Measurements from ENCODE around the gene STMP1.

DNA sequence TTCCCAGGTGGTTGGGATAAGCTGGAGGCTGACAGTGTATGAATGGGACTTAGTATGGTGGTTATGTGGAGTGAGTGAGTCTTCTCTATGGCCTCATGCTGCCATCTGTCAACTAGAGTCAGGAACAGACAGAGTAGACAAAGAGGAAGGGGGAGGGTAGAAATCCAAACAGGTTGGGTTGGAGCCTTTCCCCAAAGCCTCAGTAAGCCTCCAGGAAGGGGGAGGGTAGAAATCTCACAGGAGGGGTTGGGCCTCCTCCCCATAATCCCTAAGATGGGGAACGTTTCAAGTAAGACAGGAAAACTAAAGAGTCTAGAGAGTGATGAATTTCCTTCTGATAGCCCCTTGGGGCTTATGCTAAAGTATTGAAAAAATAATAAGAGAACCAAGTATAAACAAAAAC lies 2.0 kb upstream of the AKR1B15 start:
- RAMPAGE, total RNA: no peak

DNA sequence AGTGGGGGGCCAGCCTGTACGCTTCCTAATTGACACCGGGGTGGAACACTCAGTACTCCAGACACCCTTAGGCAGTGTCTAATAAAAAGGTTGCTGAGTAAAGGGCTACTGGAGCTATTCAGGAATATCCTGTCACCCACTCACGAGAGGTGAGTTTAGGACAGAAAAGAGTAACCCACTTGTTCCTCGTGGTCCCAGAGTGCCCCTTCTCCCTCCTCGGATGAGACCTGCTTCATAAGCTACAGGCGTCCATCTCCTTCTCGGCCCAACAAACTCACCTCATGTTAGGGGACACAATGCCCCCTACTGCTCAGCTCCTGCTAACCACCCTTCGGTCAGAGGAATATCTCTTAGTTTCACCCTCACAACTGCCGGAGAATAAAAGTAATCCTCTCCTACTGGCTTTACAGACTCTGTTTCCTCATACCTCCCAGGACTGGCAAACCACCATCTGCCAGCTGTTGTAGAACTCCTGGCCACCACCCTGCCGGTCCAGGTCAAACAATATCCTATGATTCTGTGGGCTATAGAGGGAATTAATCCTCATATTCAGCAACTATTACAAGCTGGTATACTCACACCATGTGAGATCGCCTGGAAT lies 3.1 kb downstream of the AKR1B15 start:
- RAMPAGE, total RNA: no peak

DNA sequence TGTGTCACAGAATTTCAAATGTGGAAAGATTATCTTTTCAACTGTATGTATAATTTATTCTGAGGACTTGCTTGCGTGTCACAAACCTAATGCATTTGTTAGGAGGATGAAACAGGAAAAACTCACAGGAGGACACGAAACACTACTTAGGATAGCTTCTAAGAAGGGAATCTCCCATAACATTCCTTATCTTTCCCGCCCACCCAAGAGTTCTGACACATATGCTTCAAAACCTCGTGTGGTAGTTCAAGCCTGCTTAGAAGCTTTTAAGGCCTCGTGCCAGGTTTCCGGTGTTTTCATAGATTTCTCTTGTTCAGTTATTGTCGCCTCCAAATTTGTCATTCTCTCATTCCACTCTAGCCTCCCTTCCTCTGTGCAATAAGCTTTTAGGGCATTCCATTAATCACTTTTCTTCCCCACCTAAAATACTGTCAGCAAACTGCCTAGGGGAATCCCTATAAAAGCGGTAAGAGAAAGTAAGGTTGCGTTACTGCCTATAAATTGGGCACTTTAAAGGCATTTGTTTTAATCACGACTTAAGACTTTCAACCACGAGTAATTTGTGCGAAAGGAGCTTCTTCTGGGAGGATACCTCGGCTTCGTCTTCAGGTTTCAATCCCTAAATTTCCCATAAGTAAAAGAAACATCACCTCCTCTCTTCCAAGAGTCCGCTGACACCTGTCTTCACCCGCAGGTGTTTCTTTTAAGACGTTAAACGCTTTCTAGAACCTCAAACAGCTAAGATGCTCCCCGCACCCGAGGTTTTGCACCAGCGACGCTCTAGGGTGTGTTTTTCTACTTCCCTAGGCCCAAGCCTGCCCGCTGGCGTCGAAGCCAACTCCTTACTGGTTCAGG lies 628 bp upstream of the BPGM start:
- RAMPAGE, total RNA: no peak

GRCh38 chr7:134719297-134719674 lies 60.1 kb upstream of the CALD1 start:
- RAMPAGE, total RNA: no peak

GRCh38 chr7:134720538-134721234 lies 58.7 kb upstream of the CALD1 start:
- RAMPAGE, total RNA: no peak

DNA sequence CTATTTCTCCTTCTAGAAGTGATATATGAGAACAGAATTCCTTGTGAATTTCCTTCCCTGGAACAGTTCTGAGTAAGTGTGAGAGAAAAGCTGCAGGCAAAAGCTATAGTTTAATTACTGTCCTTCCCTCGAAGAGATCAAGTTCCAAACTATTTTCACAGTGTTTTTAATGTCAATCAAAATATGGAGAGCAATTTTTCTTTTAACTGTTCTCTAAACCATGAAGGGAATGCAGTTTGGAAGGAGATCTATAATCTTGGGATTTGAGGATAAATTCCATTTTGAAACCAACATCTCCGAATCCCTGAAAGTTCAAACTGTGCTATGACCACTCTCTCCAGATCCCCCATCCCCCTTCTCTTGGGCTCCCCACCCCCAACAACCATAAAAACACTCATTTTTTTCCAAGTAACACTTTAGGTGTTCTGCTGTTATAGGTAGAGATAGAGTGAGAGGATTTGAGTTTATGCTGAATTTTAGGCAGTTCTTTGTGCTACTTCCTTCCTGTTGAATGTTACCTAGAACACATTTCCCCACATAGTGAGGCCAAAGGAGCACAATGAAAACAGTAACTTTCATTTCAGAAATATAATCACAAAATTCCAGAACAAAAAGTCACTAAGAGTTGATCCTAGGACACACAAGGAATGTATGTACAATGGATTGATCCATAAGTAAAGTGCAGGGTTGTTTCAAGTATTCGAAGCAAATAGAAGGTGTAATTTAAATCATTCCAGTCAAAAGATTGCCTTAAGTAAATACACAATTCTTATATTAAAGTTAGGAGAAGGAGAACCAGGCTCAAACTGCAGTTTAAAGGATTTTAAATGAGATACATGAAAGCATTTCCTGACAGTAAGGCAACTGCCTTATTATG lies 1.9 kb downstream of the CALD1 start:
- RAMPAGE, total RNA: no peak

DNA sequence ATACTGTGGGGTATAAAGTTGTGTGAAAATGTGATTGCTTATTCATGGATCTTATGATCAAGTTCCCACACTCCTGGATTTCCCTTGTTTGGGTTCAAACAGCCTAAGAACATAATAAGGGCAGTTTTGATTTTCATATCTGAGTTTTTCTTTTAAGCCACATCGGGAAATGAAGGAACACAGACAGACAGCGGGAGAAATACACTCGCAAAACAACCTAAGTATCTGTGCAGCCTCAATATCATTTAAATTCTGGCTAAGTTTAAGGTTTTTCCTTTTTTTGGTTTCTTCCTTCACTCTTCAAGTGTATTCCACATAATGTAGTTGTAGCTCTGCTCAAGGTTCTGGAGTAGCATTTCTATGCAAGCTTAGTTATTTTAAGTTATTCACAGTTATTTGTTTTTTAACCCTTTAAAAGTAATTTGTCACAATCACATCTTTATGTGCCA lies 53.1 kb downstream of the CALD1 start:
- RAMPAGE, total RNA: no peak

GRCh38 chr7:134907590-134908370 lies 78.5 kb upstream of the AGBL3 start:
- RAMPAGE, total RNA: no peak

DNA sequence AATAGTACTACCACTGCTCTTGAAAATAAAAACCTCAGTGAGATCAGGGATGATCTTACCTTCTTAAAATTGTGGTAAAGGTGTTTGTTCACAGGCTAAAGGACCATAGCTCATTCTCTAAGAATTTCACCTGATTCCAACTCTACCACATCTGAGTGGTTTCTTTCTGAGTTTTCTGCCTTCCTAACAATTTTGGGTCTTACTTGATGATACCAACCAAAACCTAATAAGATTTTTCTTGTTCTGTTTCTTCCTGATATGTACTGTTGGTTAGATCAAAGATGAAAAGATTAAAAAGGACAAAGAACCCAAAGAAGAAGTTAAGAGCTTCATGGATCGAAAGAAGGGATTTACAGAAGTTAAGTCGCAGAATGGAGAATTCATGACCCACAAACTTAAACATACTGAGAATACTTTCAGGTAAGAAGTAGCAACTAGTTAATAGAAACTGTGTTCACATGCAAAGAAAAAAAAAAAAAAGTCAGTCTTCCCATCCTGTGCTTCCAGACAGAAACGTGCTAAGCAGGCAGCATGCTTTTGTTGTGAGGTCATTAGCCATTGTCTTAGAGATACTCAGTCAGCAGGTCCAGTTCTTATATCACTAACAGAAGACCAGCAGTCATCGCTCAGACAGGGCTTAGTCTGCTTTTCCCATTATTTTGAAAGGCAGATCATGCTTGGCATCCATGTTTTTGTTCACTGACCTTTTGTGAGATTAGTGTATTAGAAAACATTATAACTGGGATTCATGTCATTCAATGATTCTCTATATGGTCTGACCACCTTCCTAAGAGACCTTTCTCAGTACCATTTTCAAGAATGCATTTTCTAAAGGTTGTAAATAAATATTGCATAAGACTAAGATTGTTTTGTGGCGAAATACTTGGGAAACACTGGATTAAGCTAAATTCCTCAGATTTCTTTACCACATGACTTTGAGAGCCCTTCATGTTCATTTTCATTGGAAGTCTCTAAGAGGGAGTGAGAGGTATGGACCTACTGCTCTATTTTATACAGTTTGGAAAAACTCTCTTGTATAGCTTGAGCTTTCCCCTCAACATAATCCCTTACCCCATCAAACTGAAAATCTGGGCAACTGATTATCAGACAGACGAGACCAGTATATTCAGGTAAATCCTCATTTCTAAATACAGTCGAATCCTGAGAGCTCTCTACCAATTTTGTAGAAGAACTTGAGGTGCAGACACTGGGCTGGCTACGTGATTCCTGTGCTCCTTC lies 45.1 kb upstream of the AGBL3 start:
- RAMPAGE, total RNA: no peak

DNA sequence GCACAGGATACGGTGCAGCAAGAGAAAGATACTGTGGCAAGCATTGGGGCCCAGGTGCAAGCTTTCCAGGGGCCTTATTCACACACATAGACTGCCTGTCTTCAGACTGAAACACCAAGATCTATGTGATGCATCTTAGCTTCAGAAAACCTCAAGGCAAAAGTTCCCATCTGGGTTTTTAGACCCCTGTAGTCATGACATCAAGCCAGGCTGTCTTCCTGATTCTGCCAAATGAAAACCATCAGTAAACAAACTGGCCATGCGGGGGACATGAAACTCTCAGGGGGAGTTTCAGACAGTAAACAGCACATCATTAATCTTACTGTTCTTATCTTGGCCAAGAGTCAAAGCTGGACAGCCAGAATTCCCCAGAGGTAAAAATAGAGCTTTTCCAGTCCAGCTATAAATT lies 9.8 kb downstream of the AGBL3 start:
- RAMPAGE, total RNA: no peak

DNA sequence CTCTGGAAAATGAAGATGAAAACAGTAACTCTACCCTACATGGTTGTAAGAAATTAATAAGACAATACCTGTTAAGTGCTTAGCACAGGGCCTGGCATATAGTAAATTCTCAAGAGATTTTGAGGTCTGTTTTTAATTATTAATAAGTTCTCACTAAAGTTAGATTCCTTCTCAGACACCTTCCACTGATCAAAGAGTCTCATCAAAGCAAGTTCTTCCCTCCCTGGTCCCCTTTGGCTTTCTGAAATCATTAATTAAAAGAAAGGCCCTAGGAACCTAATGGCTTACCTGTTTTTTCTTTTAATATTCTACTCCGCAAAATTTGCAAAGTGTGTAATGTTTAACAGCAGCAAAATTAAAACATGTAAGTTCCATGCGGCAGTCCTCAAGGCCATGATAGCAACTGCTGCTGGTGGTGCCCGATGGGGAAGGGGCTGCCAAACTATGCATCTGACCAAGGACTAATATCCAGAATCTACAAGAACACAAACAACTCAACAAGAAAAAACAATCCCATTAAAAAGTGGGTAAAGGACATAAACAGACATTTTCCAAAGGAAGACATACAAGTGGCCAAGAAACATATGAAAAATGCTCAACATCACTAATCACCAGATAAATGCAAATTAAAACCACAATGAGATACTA lies 4.7 kb downstream of the TMEM140 start:
- RAMPAGE, total RNA: no peak

- RAMPAGE, total RNA: no peak
These were observed 3.8 kb downstream of the WDR91 start for GRCh38 chr7:135207440-135207922.

- RAMPAGE, total RNA: no peak
These were observed 2.9 kb downstream of the WDR91 start for GRCh38 chr7:135207923-135209252.

DNA sequence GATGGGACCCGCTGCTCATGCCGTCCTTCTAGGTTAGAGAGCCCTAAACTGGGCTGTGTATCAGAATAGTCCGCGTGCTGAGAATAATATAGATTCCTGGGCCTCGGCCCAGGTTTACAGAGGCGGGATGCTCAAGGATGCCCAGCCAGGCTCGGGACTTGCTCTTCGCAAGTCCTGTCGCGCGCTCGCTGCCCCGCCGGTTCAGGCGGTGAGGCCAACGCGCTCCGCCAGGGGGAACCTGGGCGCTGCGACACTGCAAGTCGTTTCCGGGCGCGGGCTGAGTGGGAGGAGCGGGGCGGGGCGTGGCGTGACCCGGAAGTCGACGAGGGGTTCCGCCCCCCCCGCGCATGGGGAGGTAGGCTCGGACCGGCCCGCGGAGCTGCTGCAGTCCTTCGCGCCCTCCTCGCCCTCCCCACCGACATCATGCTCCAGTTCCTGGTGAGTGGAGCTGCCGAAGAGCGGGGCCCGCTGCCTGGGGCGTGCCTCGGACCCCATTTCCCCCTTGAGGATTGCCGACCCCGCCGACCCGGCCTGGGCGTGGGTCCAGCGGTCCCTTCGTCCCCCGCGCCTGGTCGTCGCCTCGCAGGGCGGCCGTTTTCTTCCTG lies at the start of gene STMP1:
STMP1 (plus strand) TSS at position 358 of the 605 bp plus-strand sequence.
- RAMPAGE, total RNA: start-site peak on the plus strand centred at position 347 of the sequence, 25 bp wide, 97 and 221 reads in 2 replicates

DNA sequence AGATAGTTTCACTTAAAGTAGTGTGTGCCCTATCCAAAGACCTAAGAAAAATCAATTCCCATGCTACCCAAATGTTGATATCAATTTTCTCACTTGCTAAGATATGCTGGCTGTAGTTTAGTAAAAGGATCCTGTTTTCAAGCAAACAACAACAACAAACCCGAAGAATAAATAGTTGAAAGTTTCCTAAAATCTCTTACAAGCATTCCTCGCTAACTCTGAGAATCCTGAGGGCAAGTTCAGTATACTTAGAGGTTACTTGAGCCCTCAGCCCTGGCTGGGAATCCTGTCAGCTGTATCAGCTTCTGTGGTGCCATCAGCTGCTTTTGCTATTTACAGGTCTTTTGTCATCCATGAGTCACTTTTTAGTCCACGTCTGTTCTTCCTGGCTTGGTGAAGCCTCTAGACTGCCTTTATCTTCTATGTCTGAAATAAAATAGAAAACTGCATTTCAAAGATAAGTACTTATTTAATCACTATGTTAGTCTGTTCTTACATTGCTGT lies 59.8 kb upstream of the MTPN start:
- RAMPAGE, total RNA: no peak

DNA sequence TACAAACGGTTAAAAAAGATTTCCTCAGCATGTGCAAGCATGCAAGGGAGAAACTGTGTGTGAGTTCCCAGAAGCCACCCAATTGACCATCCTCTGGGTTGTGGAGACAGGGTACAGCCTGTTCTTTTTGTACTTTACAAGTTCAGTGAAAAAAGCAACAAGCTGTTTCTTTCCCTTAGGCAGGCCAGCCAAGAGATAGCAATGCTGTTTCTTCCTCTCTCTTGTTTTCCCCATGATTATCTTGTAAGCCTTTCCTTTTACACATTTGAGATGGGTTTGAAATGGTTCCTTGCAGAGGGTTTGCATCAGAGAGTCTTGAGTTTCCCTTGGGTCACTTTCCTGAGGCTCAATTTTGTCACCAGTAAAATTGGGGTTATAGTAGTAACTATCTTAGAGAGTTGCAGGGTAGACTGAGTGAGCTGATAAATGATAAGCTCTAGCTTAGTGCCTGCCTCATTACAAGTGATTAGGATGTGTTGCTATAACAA lies 69.0 kb upstream of the MTPN start:
- RAMPAGE, total RNA: no peak

- RAMPAGE, total RNA: no peak
These were observed 37.2 kb upstream of the CHRM2 start for GRCh38 chr7:136830992-136831867.

DNA sequence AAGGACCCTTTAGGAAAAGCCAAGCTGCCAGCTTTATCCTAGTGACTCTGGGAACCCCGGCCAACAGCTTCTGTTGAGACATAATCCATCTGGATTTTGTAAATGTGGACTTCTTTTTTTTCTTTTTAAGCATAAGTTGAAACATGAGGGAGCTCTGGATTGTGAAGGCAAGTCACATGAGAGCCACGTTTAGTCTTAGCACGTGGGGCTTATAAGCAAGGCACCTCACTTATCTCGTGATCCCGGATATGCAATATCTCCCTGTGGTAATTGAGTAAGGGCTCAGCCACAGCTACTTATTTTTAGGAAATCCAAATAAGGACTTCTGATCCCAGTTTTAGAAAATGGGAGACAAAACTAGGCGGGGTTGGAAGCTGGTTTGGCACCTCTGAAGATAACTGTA lies 111.2 kb upstream of the PTN start:
- RAMPAGE, total RNA: no peak

- RAMPAGE, total RNA: no peak
These were observed 124.9 kb downstream of the DGKI start for GRCh38 chr7:137721868-137722233.

DNA sequence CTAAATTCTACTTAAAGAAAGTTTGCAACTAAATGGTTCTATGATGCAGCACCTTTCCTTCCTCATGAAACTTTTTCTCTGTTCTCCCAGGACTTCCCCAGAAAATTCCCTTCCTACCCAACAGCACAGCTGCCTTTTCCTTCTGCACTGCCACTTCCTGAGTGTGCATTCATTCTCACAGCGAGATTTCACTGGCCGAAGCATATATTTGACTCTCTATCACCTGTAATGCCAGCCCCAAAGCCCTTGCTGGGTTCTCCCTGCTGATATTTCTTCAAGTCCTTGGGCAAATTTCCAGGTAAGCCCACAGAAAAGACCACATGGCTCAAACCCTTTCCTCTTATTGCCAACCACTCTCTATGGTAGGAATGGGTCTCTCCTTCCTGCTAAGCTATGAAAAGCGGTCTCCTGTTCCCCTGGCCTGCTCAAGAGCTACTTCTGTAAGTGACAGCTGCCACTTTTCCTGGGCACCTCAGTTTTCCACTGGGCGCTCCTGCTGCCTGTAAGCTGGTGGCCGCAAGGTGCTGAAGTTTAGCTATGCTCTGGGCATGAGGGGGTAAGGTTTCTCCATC lies 41.6 kb upstream of the DGKI start:
- RAMPAGE, total RNA: no peak